Measurements from ENCODE around the gene ZBTB21.

GRCh38 chr21:41677581-41678197 lies 89.2 kb downstream of the RIPK4 start:
- PRO-cap: no peak

GRCh38 chr21:41680923-41681963 lies 85.6 kb downstream of the RIPK4 start:
- PRO-cap: no peak

GRCh38 chr21:41706550-41706936 lies 60.3 kb downstream of the RIPK4 start:
- PRO-cap: no peak

- PRO-cap: no peak
Observed at GRCh38 chr21:41706937-41708034, 59.6 kb downstream of the RIPK4 start.

DNA sequence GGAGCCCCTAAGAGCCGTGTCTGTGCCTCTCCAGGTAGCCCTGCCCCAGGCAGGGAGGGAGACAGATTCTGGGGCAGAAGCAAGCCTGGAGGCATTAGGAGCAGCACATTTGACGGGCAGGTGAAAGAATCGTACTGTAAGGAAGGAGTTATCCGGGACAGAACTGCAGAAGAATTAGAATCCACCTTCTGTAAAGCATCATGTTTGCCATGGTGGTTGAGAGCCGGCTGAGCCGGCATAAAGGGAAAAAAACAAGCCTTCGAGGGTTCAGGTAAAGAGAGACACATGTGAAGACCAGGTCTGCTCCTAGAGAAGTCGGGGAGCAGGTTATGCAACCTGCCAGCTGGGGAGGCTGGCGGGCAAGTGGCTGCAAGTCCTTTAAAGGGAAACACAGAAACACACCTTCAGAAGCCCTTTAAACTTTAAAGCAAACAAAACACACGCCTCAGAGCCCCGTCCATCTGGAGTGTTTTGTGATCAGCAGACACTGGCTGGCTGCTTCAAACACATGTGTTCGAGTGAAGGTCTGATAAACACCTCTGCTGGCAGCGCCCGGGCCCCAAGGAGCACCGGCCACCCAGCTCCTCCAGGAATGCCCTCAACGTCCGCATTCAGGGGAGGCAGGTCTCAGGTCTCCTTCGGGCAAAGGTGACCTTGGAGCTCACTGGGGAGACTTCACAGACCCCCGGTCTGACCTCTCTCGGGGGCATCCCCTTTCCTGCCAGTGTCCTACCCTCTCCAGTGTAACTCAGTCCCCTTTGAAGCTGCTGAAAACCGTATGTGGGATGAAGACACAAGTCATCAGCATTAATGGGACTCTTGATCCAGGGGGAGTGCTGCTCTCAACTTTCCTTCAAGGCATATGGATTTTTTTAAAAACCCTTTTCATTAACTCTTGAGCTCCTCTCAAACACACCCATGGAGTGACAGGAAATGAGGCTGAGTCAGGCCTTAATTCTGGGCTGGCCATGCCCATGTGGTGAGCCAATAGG lies 15.2 kb downstream of the RIPK4 start:
- PRO-cap: no peak

DNA sequence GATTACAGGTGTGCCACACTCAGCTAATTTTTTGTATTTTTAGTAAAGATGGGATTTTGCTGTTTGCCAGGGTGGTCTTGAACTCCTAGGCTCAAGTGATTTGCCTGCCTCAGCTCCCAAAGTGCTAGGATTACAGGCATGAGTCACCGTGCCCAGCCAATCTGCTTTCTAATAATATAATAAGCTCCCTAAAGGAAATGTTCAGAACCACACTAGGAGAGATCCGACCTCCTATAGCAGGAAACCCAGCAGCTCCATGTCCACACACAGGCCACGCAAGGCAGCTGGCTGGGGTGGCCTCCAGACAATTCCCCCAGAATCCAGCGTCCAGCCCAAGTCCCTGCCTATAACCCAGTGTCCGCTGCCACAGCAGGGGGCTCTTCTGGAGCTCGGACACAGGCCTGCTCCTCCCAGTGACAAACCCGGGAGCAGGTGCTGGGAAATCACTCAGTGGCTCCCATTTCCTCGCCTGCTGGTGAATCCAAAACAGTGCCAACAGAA lies 7.6 kb downstream of the RIPK4 start:
- PRO-cap: no peak

DNA sequence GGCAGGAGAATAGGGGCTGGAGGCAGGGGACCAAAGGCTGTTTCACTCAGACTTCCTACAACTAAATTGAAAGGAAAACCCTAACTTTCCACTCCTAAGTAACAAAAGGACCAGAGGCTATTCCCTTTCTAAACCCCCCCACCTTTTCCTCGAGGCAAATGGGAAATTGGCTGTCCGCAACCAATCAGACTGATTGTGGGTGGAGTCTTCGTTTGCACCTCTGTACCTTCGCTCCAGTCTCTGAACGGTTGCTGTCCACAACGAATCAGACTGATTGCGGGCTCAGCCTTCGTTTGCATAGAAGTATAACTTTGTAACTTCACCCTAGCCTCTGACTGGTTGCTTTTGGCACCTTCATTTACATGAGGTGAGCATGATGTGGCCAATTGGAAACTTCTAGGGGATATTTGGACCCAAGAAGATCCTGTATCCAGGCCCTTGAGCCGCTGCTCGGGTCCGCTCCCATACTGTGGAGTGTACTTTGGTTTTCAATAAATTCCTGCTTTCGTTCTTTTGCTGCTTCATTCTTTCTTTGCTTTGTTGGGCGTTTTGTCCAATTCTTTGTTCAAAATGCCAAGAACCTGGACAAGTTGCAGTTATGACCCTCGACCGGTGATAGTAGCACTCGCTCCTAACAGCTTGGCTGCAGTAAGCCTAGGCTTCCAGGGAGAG lies 12.5 kb upstream of the RIPK4 start:
- PRO-cap: no peak

DNA sequence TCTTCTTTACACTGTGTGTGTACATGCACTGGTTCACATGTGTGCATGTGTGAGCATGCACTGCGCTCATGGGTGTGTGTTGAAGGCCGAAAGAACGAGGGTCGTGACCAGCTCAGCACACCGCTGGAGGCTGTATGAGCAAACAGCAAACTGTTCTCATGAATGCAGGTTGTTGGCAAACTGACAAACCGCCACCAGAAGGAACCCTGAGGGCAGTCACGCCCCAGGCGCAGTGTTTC lies 16.5 kb upstream of the RIPK4 start:
- PRO-cap: no peak

DNA sequence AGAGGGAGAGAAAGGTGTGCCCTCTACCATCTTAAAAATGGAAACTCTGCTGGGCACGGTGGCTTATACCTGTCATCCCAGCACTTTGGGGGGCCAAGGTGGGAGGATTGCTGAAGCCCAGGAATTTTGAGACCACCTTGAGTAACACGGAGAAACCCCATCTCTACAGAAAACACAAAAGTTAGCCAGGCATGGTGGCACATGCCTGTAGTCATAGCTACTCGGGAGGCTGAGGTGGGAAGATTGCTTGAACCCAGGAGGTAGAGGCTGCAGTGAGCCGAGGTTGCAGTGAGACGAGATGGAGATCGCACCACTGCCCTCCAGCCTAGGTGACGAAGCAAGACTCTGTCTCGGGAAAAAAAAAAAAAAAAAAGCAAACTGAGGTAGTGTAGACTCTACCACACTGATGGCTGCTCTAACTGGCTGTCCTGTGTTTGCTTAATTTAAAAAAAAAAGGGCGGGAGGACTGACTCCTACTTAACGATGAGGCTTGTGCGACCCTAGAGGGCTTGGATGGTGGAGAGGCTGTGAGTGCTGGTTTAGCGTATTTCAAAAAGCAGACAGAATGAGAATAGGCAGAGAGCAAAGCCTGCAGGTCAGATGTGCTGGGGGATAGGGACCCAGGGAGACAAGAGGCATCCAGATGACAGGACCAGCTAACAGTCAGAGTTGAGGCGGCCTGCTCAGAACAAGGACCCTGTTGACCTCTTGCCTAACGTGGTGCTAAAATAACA lies 5.3 kb downstream of the PRDM15 start:
- PRO-cap: no peak

- PRO-cap: no peak
Observed at GRCh38 chr21:41928652-41929145, 25.1 kb downstream of the C2CD2 start.

DNA sequence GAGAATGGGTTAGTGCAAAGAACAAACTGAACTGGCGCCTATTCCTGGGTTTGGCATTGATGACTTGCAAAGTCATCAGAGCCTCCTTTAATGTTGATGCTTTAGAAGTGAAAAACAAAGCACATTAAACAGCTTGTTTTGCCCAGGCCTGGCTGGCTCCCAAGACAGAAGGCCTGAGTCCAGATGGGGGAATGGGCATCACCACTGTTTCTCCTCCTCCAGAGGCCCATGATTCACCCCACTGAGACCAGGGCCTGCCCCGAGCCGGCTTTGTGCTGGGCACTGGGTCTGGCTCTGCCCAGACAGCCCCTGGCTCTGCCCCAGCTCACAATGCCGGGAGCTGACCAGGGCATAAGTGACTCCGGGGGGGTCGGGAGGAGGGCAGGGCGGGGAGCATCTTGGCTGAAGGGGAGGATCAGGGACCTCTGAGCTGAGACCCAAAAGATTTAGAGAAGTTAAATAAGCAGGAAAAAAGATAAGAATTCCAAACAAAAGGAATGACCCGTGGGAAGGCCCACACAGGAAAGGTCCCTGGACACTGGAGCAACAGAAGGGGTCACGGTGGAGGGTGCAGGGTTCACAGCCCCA lies 5.7 kb downstream of the C2CD2 start:
- PRO-cap: no peak

DNA sequence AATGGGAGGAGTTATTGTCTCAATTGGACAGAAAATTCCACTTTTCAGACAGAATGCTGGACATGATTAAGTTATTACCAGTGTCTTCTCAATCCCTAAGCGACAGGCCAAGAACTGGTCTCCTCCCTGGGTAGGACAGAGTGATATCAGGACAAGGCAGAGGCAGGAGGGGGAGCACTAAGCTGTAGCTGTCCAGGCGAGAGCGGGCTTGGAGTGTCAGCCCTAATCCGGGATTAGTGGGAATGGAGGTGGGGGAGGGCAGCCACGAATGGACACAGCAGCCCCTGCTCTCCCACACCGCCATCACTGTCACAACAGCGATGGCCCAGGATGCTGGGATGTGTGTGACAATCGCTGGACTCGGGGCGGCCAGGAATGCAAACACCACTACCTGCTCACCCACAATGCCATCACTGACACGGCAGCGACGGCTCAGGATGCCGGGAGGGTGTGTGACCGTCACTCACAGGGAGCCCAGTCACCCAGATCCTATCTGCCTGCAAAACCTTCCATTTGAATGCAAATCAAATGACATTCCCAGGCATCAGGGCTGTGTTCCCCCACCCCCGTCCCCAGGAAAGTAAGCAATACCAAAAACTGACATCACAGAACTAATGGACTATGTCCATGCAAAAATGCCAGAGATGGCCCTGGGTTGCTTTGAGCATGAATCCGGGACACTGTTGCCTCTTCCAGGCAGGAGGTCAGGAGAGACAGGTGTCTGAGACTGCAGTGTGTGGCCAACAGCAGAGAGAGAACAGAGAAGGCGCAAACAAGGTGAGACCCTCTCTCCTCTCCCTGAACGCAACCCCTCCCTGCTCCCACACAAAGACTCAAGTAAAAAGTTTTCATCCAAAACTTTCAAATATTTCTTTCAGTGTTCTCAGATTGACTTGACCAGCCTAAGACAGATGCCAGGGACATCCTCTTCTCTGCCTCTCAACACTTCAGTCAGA lies 2.7 kb downstream of the C2CD2 start:
- PRO-cap: no peak

GRCh38 chr21:42000173-42000892 lies 9.8 kb downstream of the ZBTB21 start:
- PRO-cap: no peak

DNA sequence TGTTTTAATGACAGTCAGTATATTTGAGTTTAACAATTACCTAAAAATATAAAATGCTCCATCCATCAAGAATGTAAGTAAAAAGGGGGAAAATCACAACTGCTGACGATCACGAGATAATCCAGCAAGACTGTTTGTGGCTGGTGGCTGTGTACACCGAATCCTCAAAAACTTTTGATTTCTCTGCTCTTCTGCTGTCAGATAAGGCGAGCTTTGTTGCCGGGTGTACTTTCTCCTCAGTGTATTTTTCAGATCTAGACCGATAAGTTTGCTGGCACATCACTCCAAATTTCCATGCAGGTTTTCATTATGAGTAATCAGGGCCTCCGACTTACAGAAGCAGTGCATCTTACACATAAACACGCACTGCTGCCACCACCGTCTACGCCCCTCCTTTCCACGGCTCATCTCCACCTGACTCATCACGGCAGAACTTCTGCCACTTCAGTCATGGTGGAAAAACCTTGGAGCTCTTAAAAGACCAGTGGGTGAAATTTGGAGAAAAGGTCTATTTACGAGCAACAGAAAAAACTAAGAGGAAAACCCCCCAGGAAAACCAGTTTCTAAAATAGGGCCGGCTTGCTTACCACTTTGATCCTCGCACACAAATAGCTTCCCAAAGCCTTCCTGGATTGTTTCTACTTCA lies 7.7 kb downstream of the ZBTB21 start:
- PRO-cap: no peak

DNA sequence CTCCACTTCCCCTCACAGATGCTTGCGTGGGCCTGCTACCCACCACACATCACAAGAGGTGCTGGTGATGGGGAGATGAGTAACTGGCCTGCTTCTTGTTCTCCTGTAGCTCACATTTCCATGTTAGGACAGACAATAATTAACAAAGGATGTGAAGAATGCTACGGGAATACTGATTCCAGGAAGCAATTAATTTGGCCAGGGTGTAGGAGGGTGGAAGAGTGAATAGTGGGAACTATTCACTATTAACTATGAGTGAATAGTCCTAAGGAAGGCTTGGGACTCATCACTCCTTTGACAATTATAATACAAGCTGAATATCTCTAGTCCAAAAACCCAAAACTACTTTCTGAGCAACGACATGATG lies 6.9 kb downstream of the ZBTB21 start:
- PRO-cap: no peak

DNA sequence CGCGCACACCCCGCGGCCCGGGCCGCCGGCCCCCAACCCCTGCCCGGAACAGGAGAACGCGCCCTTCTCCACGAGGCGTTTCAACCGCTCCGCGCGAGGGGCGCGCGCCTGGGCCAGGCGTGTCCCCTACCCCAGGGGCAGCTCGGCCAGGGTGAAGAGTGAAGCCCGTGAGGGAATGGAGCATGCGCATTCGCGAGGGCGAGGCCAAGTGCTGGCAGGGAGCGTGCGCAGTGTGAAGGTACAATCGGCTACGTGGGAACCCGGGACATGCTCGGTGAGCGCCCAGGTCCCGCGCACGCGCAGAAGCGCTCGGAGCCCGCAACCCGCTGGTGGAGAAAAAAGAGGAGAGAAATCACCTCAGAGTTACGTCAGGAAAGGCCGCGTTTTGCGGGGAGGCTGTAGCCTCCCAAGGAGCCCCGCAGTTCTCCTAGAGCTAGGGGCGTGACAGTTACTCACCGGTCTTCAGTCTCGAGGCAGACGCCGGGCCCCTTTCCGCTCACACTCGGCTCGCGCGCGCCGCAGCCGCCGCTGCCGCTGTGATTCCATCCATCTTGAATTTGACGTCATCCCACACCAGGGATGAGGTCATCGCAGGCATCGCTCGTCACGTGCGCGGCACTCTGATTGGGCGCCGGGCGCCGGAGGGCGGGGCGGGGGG lies at the start of gene ZBTB21:
ZBTB21 (minus strand) TSS at position 565 of the 658 bp plus-strand sequence.
- PRO-cap: bidirectional peak, plus-strand start at position 241 of the sequence, minus-strand start at position 128 of the sequence; bidirectional peak, plus-strand start outside the sequence, minus-strand start at position 559 of the sequence

DNA sequence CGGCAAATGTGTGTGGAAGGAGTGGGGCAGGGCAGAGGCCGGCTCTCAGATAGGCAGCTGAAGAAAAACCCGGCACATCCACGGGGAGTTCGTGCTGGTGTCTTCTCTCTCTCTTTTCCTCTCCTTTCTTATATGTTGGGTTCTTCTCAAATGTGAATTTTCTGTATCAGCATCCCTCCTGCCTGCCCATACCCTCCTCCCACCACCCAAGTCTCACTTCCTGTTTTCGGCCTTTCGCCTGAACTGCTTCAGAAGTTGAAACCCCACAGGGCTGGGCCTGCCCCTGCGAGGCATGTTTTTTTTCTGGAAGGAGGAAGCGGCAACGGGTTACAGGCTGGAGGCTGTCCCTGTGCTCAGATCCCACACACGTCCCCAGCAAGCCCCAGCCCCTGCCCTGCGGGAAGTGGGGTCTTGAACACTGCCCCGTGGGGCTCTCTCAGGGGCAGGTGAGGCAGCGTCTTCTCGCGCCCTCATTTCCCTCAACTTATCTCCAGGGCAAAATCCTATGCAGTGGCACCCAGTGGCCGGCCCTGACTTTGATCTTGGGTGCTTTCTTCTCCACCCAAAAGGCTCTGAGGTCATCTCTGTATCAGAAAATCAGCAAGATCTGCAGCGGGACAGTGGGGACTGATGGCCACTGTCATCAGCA lies 9.7 kb upstream of the UMODL1 start:
- PRO-cap: no peak

DNA sequence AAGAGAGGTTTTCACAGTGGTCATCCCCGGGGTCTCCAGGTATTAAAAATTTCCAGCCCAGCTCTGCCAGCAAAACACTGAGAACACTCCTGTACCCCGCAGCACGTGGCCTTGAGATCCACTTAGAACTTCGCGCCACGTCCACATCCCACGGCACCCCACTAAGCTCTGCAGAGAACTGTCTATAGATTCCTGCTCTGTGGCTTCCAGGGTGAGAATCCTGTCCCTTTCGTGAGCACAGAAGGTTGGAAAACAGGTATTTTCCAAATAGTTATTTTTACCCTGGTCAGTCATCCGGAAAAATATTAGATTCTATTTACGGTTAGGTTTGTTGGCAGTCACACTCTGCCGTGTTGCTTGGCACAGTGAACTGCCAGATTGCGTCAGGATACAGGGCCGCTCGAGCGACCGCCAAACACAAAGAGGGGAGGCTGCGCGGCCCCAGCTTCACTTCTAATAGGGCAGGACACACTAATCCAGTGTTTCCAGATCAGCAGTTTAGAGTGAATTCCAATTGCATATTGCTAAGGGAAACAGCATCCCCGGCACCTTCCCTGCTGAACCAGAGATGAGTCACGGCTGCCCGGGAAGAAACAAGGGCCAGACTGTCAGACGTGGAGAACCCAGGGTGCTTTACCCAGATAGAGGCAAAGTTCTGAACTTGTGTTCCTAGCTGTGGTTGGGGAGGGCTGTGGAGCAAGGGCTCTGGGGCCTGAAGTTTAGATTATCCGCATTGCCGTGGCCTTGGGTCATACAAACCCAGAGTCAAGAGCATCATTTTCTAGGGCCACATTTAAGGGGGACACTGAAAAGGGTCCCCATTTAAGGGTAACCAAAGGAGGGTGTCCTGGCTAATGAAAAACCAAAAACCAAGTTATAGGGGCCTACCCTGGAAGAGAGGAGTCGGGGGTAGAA lies 22.9 kb downstream of the UMODL1 start:
- PRO-cap: no peak

DNA sequence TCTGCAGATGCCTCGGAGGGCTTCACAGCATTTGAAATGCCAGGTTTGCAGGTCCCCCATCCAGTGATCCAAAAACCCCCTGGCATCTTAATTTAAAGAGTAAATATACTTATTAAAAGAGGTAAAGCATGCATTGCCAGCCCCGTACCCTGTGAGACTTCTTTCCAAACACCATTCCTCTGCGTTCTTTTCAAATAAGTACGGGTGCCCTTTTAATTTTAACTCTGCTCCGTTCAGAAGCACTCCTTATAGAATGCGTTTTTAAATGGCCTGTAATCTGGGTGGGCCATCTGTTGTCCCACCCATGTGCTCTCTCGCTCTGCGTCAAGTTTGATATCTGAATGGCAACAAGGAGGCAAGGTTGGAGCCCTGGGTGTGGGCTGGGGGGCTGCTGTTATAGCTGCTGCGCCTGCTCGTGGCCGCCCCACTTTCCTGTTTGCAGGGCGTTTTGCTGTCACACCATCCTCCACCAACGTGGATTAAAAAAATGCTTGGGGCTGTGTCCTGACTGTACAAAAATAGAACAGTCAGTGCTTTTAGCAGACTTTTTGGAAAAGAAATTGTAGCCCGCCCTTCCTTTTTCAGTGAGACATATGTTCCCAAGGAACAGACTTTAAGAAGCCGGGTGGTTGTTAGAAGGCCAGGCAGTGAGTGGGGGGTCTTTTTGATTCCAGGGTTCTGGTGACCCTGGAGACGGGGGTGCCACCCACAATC lies 25.4 kb downstream of the UMODL1 start:
- PRO-cap: no peak

- PRO-cap: no peak
Observed at GRCh38 chr21:42097823-42098180, 26.7 kb downstream of the UMODL1 start.

All from SP-49 (cell line).